ENCODE data around the gene RB1.

- RRBS, result no CpG with 5 or more reads among the region's 4 CpGs
These were observed 3.8 kb downstream of the CPB2 start for GRCh38 chr13:46100990-46101463.

DNA sequence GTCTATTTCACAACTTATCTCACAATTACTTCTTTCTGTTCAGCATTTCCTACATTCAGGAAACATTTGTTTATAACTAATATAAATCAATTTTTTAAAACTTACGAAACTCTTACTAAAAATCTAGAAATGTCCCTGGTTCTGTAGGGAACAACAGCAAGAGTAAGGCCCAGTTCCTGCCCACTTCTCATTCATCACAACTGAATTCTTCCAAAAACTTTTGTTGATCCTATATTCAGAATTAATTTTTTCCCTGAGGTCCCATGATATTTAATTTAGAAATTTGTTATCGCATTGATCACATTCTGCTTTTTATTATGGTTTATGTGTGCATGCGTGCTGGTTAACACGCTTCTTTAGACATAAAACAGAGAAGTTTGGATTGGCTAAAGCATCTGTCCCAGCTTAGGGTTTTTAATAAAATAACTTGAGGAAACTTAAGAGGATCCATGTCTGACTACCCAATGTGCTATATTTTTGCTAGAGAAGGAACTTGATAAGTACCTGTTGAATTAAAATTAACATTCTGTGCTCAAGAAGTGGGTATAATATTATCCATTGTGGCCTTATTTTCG, 18.8 kb upstream of the CPB2 start:
- RRBS, result no CpG with 5 or more reads among the region's 5 CpGs

- RRBS, result no CpG with 5 or more reads among the region's 3 CpGs
These were observed 32.7 kb upstream of the CPB2 start for GRCh38 chr13:46137456-46137992.

GRCh38 chr13:46161424-46161672, 20.6 kb downstream of the LCP1 start:
- RRBS, result no CpG with 5 or more reads among the region's 2 CpGs

DNA sequence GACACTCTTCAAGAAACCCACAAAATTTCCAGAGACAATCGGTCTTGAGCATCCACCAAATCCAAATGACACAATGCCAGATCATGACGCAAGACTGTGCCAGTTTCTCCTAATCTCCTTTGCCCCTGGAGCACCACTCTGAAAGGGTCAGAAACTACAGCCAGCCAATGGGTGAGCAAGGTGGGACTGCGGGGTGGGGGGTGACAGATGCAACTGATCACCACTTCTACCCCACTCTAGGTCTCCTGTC, 78.8 kb downstream of the LRRC63 start:
- RRBS, result no CpG with 5 or more reads among the region's 3 CpGs

GRCh38 chr13:46520148-46520557, 32.8 kb upstream of the LRCH1 start:
- RRBS, result no CpG with 5 or more reads among the region's 2 CpGs

DNA sequence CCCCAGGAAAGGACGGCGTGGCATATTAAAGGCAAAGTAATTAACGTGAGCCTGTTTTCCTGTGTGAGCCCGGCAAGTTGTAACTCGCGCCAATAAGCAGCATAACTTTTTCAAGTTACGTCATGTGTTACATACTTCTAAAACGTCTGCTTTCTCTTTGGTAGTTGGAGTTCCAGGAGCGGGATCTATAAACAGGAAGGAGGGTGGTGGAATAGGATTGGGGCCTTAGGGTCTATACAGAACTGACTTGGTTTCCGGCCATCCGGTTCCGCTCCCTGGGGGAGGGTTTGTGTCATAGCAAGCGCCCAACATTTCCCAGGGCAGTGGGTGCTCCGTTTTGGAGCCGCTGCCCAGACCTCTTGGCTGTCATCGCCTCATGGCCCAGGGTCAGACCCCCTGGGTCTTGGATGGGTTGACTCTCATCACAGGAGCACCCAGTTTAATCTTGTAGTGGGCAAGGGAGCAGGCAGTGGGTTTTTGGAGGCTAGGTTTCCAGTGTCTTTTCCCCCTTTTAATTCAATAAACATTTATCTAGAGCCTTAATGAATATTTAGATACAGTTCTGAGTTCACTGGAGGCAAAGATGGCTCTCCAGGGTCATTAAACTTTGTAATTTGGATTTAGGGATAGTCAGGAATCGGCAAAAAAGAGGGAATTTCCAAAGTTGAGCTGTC, 1.6 kb downstream of the LRCH1 start:
- RRBS, result no CpG with 5 or more reads among the region's 17 CpGs

DNA sequence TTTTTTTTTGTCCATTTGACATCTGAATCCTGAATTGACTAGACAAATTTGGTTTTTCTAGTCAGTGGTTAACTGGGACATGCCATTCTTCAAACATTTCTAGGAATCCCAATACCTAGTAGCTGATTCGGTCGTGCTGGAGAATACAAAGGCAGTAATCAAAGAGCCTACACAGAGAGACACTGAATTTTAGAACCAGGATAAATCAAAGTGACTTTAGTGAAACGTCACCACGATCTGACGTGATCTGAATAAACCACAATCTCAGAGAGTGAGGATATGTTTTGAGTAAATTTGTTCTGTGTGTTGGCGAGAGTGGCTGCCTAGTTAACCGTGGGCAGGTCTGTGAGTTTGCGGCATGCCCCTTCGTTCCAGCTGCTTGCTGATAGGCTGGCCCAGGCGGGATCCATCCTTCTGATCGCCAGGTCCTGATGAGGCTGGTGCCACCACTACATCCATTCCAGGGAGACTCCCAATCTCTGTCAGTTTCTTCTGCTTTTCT, 40.4 kb downstream of the LRCH1 start:
- RRBS, result no CpG with 5 or more reads among the region's 11 CpGs

DNA sequence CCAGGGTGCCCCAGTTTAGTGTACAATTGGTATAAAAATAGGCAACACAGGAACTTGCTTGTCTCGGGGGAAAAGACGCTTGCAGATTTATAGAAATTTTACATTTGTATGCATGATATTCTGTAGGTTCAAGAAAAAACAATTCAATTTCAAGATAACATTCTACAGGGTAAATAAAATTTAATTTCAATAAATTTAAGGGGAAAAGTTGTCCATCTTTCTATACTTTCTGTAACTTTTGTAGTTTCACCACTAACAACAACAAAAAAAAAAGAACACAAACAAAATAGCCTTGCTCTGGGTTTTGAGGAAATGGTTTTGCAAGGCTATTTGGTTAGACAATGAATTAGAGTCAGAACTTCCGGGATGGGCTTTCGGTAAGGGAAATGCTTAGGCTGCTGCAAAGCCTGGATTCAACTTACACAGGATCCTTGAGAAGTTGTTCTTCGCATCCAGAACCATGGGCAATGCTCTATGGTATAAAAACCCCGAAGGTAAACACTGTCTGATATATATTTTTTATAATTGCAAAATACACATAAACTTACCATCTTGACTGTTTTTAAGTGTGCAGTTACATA, 45.5 kb downstream of the LRCH1 start:
- RRBS, result no CpG with 5 or more reads among the region's 6 CpGs

DNA sequence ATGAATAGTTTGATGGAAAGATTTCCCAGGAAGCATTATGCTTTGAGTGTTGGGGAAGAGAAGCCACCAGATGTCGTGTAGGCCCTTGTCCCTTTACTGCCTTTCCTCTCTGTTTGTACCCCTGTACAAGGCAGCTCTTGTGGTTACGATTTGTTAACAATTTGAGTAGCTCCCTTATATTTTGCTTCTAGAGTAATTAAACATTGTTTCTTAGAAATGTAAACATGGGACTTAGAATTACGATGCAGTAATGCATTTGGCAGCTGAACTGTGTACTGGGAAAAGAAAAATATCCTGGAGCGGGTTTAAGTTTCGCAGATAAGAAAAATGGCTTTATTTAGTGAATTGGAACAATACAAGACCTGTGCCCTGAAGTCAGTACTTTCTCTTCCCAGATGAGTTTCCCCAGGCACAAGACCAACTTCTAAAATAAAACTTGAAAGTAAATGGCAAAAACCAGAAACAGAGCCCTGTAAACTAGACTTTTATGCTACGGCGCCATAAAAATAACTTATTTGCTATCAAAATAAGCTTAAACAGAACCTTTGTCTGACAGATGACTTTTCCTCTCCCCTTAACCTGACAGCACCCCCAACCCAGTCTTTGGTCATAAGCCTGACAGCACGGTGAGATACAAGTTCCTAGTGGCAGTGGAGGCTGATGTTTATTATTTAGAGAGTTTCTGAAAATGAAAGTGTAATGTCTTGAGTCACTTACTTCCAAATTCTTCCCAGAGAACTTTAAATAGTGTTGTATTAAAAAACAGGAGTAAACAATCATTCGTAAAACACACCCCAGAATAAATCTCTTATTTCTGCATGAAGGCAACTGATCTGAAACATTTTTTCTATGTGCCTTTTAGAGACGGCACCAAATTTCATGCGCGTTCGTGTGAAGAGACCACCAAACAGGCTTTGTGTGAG, 63.1 kb downstream of the LRCH1 start:
- RRBS, result no CpG with 5 or more reads among the region's 13 CpGs

GRCh38 chr13:46666636-46667183, 113.7 kb downstream of the LRCH1 start:
- RRBS, result no CpG with 5 or more reads among the region's 3 CpGs

- RRBS, result no CpG with 5 or more reads among the region's 28 CpGs
These were observed 577 bp downstream of the ESD start for GRCh38 chr13:46796318-46796850.

- RRBS, result no CpG with 5 or more reads among the region's 24 CpGs
These were observed 96.9 kb downstream of the SUCLA2 start for GRCh38 chr13:47903870-47904921.

DNA sequence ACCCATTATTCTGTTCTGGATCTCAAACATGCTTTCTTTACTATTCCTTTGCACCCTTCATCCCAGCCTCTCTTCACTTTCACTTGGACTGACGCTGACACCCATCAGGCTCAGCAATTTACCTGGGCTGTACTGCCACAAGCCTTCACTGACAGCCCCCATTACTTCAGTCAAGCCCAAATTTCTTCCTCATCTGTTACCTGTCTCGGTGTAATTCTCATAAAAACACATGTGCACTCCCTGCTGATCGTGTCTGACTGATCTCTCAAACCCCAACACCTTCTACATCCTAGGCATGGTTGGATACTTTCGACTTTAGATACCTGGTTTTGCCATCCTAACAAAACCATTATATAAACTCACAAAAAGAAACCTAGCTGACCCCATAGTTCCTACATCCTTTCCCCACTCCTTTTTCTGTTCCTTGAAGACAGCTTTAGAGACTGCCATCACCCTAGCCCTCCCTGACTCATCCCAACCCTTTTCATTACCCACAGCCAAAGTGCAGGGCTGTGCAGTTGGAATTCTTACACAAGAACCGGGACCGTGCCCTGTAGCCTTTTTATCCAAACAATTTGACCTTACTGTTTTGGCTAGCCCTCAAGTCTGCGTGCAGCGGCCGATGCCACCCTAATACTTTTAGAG, 22.2 kb downstream of the NUDT15 start:
- RRBS, result no CpG with 5 or more reads among the region's 9 CpGs

DNA sequence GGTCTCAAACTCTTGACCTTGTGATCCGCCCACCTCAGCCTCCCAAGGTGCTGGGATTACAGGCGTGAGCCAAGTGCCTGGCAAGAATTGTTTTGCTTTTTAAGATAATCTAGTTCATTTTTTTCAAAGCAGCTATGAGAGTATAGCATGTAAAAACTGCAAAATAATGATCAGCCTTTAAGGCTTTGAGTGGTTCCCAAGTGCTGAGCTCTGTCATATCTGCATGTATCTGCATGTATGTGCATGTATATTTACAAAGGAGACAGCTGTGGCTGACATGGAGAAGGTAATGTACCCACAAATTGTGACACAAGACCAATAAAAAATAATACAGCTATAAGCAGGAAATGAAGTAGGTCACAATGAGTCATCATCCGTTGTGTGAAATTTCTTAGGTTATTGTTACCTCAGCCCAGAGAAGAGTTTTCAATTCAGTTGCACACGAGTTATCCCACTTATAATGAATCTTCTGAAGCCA, 60.9 kb upstream of the MED4 start:
- RRBS, result no CpG with 5 or more reads among the region's 4 CpGs

- RRBS, result no CpG with 5 or more reads among the region's 8 CpGs
These were observed 1.8 kb upstream of the ITM2B start for GRCh38 chr13:48230939-48231793.

DNA sequence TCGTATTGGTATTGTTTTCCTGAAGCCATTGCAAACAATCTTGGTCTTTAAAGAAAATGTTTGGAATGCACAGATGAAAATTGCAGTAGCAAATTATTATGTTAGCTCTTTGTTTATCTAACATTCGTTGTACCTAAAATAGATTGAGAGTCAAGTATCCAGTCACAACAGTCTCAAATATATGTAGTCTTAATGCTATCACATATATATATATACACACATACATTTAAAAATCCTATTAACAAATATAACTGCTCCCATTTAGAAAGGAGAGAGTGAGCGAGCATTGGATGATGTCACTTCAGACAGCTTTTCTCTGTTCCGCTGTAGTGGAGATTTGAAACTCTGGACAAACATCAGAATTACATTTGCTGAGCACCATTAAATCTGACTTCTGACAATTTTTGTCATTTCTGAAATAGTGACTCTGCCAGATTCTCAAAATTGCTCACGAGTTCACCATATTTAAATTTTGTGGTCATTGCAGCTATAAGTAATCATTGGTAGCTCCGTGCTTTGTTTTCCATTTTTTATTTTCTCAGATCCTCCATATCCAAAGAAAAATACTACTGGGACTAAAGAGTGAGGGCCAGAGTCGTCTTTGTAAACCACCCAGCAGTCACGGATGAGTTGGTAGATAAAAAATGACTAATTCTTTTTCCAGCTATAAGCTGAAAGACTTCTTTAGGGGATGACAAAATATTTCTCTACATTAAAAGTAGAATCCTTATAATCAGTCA, 2.0 kb downstream of the ITM2B start:
- RRBS, result no CpG with 5 or more reads among the region's 8 CpGs

- RRBS, result no CpG with 5 or more reads among the region's 2 CpGs
These were observed 29.3 kb downstream of the ITM2B start for GRCh38 chr13:48262203-48262901.

- RRBS, result 2% methylated on average over 68 of the region's 98 CpGs
These were observed at the start of gene RB1 for GRCh38 chr13:48303567-48304350. Gene RB1 (plus strand): TSS chr13:48303751.

DNA sequence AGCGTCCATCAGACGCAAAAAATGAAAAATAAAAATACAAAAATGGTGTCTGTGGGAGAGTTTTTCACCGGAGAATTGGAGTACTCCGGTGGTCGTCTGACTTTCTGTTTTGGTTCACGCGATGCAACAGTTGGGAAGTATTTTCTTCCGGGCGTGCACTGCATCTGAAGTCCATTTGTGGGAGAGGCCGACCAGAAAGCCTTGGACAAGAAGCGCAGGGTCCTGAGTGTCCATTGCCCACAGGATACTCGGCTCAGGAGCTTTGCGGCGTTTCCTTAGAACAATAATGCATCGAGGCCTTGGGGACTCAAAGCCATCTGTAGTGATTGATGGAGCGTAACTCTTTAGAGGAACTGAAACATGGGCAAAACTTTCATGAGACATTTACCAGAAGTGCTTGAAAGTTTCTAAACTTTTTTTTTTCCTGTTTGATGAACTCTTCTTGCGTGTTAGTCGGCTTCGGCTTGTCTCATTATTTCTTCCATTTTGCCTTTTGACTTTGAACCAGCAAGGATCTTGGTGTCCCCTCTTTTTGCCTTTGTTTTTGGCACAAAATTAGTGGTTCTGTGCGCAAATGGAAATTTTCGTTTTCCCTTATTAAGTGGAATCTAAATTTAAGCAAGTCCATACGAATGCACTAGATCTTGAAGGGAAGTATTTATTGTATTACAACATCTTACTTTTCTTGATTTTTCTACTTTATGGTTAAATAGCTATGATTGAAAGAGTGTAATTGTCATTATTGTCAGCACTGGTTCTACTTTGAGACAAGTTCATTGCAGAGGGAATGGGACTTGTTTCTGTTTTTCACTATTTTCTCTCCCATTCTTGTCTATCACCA, 1.0 kb downstream of the RB1 start:
- RRBS, result 0% methylated on average over 5 of the region's 22 CpGs